Epithelial cell of esophagus (primary cell): ENCODE results near the genes CKMT1B, MFAP1, EIF3J and B2M.

DNA sequence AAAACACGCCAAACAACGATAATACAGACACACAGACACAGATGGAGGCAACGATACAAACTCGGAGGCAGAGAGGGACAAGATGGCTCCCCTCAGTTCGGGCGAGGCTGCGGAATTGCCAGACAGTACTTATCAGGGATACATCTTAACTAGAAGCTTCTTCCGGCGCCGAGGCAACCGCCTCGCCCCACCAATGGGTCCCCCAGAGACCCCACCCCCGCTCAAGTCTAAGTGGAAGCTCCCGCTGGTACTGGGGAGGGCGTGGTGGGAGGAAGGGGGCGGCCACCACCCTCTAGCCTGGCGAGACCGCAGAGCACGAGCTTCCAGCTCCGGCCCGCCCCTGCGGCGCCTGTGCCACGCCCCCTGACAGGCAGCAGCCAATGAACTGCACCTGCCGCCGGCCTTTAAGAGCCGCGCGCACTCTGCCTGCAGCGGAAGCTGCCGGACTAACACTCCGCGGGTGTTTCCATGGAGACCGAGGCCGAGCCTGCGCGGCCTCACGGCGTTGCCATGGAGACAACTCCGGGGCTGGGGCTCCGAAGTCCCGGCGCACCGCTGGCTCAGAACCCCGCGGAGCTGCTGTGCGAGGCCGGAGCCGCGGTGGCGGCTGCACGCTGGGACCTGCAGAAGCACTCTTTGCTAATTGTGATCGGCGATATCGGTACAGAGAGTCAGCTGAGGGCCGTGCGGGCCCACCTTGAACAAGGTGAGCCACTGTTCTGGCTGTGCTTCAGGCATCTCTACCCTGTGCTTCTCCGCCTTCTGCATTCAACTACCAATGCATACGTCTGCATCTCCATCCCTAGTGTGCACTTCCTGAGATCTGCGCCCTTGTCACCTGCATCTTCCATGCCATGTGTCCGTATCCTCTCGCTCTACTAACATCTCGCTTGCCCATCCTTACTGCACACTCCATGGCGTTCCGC is 6.6 kb upstream of the MAP1A start:
- RRBS: 3% methylated on average over 27 of the region's 65 CpGs

DNA sequence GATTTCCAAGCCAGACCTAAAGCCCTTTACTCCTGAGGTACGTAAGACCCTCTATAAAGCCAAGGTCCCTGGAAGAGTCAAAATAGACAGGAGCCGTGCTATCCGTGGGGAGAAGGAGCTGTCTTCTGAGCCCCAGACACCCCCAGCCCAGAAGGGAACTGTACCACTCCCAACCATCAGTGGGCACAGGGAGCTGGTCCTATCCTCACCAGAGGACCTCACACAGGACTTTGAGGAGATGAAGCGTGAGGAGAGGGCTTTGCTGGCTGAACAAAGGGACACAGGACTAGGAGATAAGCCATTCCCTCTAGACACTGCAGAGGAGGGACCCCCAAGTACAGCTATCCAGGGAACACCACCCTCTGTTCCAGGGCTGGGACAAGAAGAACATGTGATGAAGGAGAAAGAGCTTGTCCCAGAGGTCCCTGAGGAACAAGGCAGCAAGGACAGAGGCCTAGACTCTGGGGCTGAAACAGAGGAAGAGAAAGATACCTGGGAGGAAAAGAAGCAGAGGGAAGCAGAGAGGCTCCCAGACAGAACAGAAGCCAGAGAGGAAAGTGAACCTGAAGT is 5.5 kb downstream of the MAP1A start:
- RRBS: no CpG with 5 or more reads among the region's 4 CpGs

DNA sequence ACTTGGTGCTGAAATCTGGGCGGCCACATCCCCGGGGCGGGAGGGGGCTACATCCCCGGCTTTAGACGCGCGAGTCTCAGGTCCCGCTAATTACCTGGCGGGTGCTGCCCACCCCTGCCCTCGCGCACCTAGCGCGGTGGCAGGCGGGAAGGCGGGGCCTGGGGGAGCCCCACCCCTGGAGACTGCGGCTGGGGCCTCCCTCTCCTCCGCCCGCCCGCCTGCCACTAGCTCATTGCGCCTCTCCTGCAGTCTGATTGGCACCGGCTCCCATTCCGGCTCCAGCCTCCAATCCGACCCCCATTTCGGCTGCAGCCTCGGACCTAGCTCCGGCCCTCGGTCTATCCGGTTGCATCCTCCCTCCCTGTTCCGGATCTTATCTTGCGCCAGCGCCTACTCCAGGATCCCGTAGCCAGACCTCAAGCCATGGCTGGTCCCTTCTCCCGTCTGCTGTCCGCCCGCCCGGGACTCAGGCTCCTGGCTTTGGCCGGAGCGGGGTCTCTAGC is at the start of gene CKMT1B:
Gene CKMT1B, plus strand, starts transcription at position 232 of the 503 bp plus-strand sequence.
- RRBS: no CpG with 5 or more reads among the region's 38 CpGs

GRCh38 chr15:43794342-43795735 is 2.7 kb downstream of the SERF2 start:
- RRBS: no CpG with 5 or more reads among the region's 16 CpGs

DNA sequence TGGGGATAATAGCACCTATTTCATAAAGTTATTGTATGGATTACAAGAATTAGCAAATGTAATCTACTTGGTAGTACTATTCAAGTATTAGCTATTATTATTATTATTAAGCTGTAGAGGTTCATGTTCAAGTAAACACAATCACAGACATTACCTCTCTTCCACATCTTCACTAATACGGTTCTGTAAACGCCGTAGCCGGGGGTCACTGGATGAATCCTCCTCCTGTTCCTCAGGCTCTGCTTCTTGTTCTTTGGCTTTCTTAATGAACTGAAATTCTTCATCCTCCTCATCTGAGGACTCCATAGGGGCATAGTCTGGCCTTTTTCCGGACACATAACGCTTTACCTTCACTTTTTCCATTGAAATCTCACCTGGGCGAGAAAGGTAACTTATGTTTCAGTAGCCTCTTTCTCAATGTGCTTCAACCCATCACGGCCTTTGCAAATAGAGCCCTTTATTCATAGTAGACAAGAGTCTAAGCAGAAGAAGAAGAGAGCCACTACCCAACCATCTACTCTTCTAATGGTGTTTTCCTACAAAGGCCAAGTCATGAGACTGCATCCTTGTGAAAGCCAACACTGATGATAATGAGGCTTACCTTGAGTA is 7.3 kb downstream of the MFAP1 start:
- RRBS: no CpG with 5 or more reads among the region's 8 CpGs

- RRBS: no CpG with 5 or more reads among the region's 42 CpGs
Observed at GRCh38 chr15:43824020-43825052, at the start of gene MFAP1. Gene MFAP1, minus strand, starts transcription at chr15:43824690.

- RRBS: no CpG with 5 or more reads among the region's 4 CpGs
Observed at GRCh38 chr15:44324722-44324970, 36.1 kb downstream of the GOLM2 start.

GRCh38 chr15:44536960-44537519 is at the start of gene EIF3J:
Gene EIF3J, plus strand, starts transcription at chr15:44537147.
- RRBS: 2% methylated on average over 27 of the region's 73 CpGs

DNA sequence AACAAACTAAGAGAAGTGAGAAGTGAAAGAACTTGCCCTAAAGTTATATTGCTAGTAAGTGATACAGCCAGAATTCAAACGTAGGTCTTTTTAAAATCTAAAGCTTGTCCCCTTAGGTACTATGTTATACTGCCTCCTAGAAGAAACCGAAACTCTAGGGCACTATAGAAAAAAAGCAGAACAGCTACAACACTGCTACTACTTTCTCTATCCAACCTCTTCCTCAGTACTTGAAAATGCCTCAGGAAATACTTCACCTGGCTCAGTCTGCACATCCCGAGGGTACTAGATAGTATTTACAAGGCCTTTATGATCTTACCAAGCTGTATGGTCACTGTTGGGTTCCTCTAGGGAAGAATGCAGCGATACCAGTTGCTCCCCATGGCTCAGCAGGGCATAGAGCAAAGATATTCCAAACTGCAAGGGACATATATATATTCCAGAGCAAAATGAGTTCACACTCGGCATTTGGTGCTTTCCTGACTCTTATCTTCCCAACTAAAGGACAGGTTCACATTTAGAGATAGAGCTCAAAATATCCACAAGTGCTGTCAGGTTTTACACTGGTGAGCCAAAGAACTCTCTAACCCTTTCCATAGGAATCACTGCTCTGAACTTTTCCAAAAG is 3.4 kb upstream of the SPG11 start:
- RRBS: no CpG with 5 or more reads among the region's 5 CpGs

- RRBS: no CpG with 5 or more reads among the region's 1 CpG
Observed at GRCh38 chr15:44677325-44677840, 13.9 kb upstream of the SPG11 start.

- RRBS: no CpG with 5 or more reads among the region's 67 CpGs
Observed at GRCh38 chr15:44711468-44712361, at the start of gene B2M. Gene B2M, plus strand, starts transcription at chr15:44711517.

- RRBS: no CpG with 5 or more reads among the region's 27 CpGs
Observed at GRCh38 chr15:44712362-44713297, 1.3 kb downstream of the B2M start.

GRCh38 chr15:44713298-44713980 is 2.1 kb downstream of the B2M start:
- RRBS: no CpG with 5 or more reads among the region's 1 CpG

DNA sequence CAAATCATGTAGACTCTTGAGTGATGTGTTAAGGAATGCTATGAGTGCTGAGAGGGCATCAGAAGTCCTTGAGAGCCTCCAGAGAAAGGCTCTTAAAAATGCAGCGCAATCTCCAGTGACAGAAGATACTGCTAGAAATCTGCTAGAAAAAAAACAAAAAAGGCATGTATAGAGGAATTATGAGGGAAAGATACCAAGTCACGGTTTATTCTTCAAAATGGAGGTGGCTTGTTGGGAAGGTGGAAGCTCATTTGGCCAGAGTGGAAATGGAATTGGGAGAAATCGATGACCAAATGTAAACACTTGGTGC is 3.7 kb downstream of the B2M start:
- RRBS: no CpG with 5 or more reads among the region's 3 CpGs

DNA sequence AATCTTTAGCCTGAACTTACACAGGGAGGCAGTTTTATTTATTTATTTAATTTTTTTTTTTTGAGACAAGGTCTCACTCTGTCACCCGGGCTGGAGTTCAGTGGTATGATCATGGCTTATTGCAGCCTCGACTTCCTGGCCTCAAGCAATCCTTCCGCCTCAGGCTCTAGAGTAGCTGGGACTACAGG is 8.5 kb downstream of the B2M start:
- RRBS: no CpG with 5 or more reads among the region's 3 CpGs

DNA sequence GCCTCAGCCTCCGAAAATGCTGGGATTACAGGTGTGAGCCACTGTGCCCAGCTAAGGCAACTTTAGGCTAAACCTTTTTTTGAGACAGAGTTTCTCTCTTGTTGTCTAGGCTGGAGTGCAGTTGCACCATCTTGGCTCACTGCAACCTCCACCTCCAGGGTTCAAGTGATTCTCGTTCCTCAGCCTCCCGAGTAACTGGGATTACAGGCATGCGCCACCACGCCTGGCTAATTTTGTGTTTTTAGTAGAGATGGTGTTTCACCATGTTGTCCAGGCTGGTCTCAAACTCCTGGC is 8.8 kb downstream of the B2M start:
- RRBS: no CpG with 5 or more reads among the region's 5 CpGs

- RRBS: no CpG with 5 or more reads among the region's 6 CpGs
Observed at GRCh38 chr15:44724681-44725269, 11.6 kb upstream of the TRIM69 start.

DNA sequence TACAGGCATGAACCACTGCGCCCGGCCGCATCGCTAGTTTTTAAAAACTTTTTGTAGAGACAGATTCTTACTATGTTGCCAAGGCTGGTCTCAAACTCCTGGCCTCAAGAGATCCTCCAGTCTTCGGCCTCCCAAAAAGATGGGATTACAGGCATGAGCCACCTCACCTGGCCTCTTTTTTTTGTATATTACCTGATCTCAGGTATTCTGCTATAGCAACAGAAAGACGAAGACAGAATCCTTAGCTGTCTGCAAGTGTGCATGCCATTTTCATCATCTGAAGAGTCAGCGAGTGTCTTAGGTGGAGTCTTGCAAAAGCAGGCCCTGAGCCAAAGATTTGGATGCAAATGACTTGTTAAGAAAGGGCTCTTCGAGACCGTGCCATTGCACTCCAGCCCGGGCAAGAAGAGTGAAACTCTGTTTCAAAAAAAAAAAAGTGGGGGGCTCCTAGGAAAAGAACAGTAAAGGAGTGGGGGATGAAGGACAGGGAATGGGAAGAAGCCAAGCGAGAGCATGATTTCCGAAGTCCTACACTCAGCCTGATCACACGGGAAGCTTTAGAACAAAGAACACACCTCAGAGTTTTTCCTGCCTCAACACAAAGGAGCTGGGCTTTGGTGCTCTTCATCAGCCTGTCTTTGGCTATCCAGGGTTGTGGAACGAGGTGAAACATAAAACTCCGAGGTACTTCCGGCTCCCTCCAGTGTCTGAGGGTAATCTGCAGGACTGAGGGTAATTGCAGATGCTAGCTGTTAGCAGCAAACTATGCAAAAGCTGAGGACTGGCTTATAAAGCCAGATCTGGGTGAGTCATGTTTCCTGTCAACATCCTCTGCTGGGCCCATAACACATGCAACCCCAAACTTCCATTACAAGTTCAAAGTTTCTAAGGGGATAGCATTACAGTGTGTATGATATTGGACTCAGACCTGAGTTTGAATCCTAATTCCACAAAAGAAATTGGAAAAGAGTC is 10.0 kb upstream of the TRIM69 start:
- RRBS: no CpG with 5 or more reads among the region's 16 CpGs

GRCh38 chr15:44735371-44736151 is 767 bp upstream of the TRIM69 start:
- RRBS: no CpG with 5 or more reads among the region's 8 CpGs

DNA sequence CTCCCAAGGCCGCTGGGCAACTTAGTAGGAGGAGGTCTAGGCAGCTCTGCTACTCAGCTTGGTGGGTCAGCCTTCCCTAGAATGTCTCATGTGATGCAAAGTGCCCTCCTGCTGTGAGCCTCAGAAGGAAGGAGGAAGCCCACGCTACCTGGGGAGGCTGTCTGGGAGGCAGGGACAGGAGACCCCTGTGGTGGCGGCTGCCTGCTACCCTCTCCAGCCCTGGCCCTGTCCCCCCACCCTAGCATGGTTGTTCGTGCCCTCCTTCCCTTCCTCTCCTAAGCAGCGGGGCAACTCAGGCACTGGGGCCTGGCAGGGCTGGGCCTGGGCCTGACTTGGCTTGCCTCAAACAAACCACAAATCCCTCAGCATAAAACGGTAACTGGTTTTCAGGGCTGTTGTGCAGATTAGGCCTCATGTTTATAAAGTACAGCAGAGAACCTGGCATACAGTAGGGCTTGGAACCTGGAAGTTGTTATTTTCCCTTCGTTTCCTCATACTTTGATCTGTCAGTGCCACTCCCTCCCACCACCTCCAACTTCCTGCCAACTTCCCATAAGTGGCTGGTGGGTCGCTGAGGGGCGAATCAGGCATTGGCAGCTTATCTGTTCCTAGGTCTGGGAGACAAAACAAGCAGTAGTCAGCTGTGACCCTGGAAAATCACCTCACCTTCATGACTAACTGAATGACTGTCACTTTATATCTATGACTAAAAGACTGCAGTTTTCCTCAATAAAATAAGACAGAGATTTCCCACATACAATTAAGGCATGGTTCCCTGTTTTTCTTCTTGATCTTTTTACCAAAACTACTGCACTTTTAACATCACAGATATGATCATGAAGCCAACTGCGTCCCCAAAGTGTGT is 94.3 kb downstream of the TRIM69 start:
- RRBS: no CpG with 5 or more reads among the region's 10 CpGs